Subcutaneous preadipocyte (primary cell): Measurements from ENCODE around the genes IPO11 and TRIM23.

- CAGE, long polyA plus RNA: no peak
Observed at GRCh38 chr5:61304420-61305301, 27.4 kb upstream of the ZSWIM6 start.

GRCh38 chr5:61412127-61412529 lies 80.1 kb downstream of the ZSWIM6 start:
- CAGE, long polyA plus RNA: no peak

GRCh38 chr5:61432020-61432646 lies 100.1 kb downstream of the ZSWIM6 start:
- CAGE, long polyA plus RNA: no peak

- CAGE, long polyA plus RNA: no peak
Observed at GRCh38 chr5:61441576-61441928, 109.5 kb downstream of the ZSWIM6 start.

- CAGE, long polyA plus RNA: no peak
Observed at GRCh38 chr5:61525524-61526161, 193.6 kb downstream of the ZSWIM6 start.

DNA sequence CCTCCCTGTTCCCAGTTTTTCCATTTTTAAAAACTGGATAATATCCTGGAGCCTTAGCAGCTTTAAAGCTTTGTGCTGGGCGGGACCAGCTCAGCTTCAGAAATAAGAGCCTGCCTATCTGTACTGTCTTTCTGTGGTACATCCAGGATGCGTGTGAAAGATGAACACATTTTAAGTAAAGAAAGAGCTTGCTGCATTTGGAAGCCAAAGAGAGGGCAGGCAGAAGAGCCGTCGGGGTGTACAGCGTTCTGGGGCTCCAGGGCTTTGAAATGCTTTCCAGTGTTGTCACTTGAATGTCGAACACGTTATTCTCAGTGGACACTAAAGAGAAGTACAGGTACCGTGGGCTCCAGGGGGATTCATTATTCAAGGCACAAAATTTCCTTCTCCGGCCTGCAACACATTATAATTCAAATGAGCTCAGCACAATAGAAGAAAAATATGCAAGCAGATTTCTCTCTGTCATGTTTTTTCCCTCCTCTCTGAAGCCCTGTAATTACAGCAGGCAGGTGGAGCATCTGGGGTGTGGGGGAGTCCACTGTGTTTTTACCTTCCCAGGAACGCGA lies 293.0 kb downstream of the ZSWIM6 start:
- CAGE, long polyA plus RNA: no peak

DNA sequence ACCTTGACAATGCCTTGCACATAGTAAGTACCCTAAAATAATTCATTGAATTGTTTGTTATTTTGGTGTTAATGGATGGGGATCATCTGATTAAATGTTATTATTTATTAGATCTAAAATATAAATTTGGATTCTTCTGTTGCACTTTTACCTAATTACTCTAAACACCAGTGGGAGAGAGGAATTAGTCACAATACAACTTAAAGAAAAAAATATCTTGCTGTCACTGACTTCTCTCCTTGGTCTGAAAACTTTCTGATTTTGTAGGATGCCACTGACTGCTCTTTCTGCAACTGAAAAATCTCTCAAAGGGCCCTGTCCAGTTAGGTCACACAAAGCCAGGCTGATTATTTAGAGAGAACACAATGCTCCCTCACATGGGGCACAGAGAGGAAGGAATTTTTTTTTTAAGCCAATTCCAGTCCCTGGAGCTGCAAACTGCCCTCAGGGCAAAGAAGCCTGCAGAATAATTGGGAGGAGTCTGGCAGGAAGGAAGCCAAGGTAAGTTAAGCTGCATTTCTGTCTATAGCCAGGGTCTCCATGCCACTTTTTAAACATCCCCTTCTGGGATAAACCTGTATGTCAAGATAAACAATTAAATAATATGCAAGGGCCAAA lies 305.4 kb downstream of the ZSWIM6 start:
- CAGE, long polyA plus RNA: no peak

- CAGE, long polyA plus RNA: no peak
Observed at GRCh38 chr5:62316682-62316911, 10.6 kb downstream of the KIF2A start.

- CAGE, long polyA plus RNA: no peak
Observed at GRCh38 chr5:62385276-62386118, 18.2 kb downstream of the DIMT1 start.

- CAGE, long polyA plus RNA: no peak
Observed at GRCh38 chr5:62412303-62413358, at the start of gene IPO11. IPO11 (plus strand) TSS chr5:62412763.

- CAGE, long polyA plus RNA: no peak
Observed at GRCh38 chr5:64213976-64214627, 48.5 kb downstream of the RNF180 start.

DNA sequence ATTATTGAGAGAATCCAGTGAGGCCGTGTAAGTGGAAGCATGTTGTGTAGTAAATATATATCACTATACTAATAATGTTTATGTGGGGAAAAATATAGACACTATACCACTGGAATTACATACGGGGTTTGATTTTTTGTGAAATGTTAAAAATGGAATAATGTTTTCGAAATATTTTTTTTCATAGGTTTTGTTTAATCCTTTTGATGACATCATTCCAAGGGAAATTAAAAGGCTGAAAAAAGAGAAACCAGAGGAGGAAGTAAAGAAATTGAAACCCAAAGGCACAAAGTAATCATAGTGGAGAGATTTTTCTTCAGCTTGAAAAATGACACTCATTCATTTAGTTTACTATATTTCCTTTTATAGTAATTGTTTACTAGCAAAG lies 17.6 kb downstream of the CWC27 start:
- CAGE, long polyA plus RNA: no peak

DNA sequence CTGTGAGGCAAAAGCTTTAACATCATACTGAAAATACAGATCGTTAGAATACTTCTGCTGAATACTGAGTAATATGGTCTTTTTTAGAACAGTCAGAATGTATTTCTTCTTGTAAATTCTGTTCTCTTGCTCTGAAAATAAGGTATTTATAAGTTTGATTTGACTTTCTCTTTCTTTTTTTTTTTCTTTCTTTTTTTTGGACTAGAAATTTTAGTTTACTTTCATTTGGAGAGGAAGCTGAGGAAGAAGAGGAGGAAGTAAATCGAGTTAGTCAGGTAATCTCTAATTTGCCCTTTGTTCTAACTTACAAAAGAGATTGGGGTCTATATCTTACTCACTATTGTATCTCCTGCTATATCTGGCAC lies 20.0 kb downstream of the CWC27 start:
- CAGE, long polyA plus RNA: no peak

DNA sequence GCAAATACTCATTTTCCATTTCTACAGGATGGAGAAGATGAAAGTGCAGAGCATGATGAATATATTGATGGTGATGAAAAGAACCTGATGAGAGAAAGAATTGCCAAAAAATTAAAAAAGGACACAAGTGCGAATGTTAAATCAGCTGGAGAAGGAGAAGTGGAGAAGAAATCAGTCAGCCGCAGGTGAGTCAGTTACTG lies 35.4 kb downstream of the CWC27 start:
- CAGE, long polyA plus RNA: no peak

DNA sequence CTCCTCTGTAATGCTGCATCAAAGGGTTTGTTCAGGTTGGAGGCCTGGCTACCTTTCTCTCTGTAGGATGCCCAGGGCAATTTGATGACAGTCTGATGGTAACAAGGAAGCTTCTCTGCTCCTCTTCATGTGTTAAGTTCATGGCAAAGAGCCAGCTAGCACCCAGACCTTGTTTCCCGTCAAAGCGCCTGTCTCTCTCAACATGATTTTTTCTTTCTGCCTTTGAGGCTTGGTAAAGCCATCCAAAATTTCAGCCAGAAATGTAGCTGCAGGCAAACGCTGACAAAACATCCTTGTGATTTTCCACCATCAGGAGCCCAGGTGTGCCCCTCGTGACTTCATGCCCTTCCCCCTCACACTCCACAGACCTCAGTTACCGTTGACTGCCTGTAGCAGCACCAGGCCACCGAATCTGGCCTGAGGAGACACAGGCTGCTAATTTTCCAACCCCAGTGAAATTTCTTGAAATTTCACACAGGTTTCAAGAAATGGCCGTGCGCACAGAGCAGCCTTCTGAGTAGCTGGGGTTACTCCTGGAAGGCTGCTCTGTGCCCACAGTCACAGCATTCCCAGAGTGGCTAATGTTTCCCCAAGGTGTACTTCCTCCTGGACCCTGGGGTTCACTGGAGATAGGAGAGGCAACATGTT lies 292.7 kb downstream of the CWC27 start:
- CAGE, long polyA plus RNA: no peak

DNA sequence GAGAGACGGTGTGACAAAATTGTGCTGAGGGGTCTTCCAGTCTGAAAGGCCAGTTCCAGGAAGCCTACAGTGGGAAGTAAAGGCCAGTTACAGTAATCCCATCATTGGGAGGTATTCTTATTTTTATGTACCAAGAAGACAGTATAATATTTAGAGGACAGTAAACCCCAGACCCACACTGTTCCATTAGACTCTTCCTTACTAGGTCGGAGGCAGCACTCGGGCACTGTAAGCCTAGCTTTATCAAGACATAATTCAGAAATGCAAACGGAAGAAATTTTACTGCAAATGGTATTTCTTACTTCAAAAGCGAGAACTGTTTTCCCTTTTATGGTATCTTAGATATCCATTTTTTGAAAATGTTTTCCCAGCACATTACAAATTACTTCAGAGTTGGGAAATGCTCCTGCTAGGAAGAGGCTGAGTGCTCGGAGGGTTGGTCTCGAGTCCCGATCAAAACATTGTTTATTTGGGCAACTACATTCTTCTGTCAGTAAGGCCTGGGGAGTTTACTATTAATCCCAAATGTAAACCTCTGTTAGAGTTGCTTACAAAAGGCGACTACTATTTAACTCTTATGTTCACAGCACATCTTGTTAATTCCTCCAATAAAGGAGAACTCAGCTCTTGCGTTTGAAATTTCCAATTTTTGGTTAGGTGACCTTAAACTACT lies 332.9 kb downstream of the CWC27 start:
- CAGE, long polyA plus RNA: no peak

DNA sequence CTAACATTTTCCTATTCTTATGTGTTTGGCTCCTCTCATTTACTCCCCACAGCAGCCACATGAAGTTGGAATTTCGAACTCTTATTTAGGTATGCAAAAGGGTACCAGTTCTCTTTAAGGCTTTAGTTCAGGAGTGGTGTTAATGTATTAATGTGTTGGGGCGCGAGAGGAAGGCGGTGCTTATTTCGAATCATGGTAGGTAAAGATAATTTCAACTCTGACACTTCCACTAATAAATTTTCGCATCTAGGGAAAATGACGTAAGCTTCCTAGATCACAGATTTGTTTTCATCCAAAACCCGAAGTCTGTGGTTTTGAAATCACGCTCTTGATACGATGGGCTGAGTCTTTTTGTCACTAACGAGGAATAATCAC lies 642 bp downstream of the PPWD1 start:
- CAGE, long polyA plus RNA: no peak

DNA sequence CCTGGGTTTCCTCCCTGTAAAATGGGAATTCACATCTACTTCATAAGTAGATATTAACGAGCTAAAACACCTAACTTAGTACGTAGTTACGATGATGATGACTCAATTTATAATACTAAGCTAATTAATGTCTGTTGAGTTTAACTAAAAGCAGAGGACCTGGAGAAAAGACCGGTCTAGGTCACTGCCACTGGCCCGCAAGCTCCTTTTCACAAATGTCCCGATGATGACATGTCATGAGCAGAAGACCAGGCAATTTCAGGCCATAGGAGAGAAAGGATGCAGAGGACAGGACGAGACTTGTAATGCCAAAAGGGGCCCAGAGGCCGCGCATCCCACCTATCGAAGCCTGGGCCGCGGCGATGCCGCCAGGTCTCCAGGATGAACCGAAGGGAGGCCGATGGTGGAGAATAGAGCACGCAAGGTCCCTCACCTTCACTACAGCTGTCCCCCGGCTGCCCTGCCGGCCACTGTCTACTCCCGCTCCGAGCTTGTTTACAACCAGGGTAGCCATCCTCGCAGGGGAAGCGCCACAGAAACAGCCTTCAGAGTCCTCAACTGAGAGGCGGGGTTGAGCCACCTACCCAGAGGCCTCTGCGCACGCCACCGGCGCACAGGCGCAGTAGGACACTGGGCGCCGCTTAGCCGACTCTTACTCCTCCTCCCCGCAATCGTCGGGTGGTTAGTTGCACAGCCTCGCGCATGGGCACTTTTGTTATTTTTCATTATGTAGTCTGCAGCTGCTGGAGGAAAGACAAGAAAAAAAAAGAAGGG lies at the start of gene TRIM23:
TRIM23 (minus strand) TSS at position 573 of the 774 bp plus-strand sequence.
- CAGE, long polyA plus RNA: no peak

DNA sequence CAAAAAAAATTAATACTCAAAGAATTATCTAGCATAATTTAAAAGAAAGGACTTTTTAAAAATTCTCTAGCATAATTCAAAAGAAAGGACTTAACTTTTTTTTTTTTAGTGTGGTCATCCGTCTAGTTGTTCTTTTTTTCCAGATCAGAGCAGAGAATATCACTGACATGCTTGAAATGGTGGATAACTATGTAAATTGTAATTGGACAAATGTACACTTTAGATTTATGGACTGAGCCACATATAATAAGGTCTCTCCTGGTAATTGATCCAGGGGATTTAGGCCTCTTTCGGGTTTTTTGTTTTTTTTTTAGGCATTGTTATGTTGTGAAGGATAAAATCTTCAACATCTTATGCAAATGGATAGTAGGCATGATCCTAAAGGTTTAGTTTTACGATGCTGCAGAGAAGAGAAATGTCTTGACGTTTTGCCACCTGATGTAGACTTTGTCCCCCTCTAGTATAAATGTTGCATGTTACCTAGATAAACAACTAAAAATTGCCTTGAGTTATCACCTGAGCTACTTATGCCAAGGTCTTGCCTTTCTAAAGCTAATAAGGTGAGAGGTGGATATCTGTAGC lies 101.2 kb upstream of the ERBIN start:
- CAGE, long polyA plus RNA: no peak

DNA sequence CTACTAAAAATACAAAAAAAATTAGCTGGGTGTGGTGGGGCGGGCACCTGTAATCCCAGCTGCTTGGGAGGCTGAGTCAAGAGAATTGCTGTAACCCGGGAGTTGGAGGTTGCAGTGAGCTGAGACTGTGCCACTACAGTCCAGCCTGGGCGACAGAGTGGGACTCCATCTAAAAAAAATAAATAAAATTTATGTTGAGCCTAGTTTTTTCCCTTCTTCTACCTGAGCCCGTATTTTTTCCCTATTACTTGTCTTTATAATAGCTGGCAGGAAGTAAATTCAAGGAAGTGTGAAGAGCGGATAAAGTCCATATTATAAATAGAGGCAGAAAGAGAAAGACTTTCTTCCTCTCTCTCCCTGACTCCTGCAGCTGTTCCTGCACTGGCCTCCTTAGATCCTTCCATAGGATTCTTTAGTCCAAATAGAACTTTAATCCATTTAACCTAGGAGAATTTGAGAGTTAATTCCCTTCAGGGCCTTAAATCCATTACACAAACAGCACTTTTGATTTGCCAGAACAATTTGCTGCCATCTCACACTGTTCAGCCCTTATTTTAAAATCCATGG lies 10.3 kb upstream of the ERBIN start:
- CAGE, long polyA plus RNA: no peak